Subcutaneous preadipocyte (primary cell): ENCODE measurements around a stretch of chr7.

GRCh38 chr7:151377543-151378061 is 32.2 kb downstream of the WDR86 start:
- CAGE, long polyA plus RNA, result no peak

GRCh38 chr7:151429643-151430254 is 10.2 kb downstream of the CRYGN start:
- CAGE, long polyA plus RNA, result no peak

GRCh38 chr7:151440726-151441069 is 757 bp upstream of the CRYGN start:
- CAGE, long polyA plus RNA, result no peak

DNA sequence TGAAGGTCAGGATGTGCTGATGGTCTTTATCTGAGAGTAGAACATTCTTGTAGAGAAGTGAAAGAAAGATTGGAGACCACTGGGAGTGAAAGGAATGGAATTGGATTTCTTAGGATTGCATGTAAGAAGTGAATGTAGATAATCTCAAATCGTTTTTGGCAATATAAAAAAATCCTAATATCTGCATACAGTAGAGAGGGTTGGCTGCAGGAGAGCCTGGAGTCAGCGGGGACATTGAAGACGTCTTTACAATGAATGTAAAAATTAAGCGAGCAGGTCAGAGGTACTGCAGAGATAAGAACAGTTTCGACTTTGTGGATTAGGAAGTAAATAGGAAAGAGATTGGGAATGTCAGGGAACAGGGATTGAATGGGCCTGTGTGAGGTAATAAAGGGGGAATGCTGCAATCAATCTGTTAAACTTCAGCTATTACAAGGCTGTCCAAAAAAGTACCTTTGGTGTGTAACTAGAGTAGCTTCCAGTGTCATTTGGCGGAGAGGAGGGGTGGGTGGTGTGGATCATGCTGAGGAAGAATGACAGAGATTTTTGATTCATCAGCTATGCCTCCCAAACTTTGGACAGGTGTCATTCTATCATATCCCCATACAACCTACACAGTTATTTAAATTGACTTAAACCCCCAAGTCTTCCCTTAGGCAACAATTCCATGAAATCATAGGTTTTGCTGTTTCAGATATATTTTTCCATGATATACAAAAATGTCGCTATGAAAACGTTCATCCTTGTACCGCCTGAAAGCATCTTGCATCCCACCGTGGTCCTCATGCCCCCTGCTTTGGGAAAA is 128.1 kb upstream of the RHEB start:
- CAGE, long polyA plus RNA, result no peak

DNA sequence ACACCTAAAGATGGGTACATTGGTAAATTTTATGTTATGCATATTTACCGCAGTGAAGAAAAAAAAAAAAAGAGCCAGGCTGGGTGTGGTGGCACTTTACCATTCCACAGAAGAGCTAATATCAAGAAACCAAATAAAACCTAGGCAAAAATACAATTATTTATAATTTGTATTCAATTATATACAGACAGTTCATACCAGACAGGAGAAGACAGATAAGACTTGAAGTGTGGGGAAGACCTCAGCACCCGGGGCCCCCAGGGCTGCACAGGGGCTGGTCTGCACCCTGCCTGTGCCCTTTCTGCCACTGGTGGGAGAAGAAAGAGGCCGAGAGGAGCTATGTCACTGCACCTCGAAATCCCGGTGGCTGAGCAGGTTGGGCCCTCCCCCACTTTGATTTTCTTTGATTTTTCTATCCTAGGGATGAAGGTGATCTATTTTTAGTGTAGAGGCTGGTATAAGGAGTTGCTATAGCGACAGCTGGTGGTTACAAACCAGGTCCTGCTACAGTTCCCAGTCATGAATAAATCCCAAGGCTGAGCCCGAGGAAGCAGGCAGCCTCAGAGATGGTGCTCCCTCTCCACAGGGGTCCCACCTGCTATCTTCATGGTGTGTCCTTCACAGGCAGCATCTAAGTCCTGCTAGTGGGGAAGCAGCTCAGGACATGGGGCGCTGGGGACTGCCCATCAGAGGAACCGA is 151.3 kb downstream of the PRKAG2 start:
- CAGE, long polyA plus RNA, result no peak

- CAGE, long polyA plus RNA, result no peak
These were observed 142.8 kb downstream of the PRKAG2 start for GRCh38 chr7:151733890-151734714.

- CAGE, long polyA plus RNA, result no peak
These were observed 131.6 kb downstream of the PRKAG2 start for GRCh38 chr7:151744905-151746194.

DNA sequence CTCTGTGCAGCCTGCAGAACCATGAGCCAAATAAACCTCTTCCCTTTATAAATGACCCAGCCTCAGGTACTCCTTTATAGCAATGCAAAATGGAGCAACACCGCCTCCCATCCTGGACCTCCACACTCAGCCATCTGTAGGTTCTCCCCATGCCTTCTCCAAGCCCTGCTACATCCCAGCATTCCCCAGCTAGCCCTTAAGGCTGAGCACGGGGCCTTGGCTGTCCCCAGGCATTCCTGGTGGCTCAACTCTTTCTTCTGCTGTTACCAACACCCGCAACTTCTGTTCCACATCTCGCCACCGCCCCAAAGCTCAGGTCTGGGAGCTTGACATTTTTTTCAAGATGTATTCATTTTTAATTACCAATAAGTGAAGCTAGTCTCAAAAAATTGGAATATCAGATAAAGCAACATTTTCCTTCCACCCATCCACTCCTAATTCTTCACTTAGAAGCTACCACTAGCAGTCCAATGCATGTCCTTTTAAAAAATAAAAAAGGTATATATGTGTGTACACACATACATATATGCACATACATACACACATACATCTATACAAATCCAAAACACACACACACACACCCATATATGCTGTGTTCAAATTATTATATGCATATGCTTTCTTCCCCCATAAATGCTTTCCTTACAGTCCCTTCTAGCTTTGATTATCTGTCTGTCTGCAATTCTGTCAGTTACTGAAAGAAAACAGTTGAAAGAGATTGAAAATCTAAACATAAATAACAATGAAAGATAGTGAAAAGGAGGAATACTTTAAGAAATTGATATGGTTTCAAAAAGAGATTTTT is 98.3 kb downstream of the PRKAG2 start:
- CAGE, long polyA plus RNA, result no peak

- CAGE, long polyA plus RNA, result no peak
These were observed 50.9 kb downstream of the PRKAG2 start for GRCh38 chr7:151825999-151826375.

- CAGE, long polyA plus RNA, result no peak
These were observed 22.7 kb downstream of the PRKAG2 start for GRCh38 chr7:151853930-151854804.

GRCh38 chr7:151867641-151867788 is 9.4 kb downstream of the PRKAG2 start:
- CAGE, long polyA plus RNA, result no peak

GRCh38 chr7:151992269-151992931 is 33.1 kb upstream of the GALNT11 start:
- CAGE, long polyA plus RNA, result no peak

GRCh38 chr7:152114479-152115307 is 89.2 kb downstream of the GALNT11 start:
- CAGE, long polyA plus RNA, result no peak

DNA sequence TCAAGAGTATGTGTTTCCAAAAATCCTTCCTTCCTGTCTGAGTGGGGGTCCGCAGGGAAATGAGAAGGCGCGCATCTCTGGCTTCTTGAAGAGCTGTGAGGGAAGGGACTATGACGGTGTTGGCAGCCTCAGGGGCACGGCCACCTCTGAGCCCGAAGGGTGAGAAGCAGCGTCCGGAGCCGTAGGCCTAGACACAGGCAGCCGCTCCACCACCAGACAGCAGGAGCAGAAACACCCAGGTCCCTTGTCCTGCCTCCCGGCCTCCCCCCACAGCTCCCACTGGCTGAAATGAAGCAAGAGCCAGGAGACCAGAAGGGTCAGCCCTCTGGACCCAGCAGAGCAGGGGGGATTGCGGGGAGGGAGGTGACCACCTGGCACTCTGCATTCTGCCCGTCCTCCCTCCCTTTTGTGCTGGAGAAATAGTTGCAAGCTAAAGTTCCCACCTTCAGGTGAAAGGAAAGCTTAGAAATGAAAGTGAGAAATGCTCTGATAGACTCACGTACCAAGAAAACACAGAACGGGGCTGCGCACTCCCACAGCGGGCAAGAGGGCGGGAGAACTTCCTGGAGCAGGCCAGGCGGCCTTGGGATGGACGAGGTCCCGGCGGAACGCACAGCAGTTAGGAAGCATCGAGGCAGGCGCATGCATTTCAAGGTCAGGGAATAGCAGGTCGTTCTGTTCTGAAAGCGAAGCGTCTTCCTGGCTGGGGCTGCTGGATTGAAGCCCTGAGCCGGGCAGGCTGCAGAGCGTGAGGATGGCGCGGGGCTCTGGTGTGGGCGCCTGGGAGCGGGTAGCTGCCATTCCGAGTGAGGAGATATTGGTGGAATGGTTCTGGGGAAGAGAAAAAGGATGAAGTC is 105.5 kb downstream of the GALNT11 start:
- CAGE, long polyA plus RNA, result no peak

- CAGE, long polyA plus RNA, result no peak
These were observed 35.3 kb upstream of the XRCC2 start for GRCh38 chr7:152711318-152711547.

DNA sequence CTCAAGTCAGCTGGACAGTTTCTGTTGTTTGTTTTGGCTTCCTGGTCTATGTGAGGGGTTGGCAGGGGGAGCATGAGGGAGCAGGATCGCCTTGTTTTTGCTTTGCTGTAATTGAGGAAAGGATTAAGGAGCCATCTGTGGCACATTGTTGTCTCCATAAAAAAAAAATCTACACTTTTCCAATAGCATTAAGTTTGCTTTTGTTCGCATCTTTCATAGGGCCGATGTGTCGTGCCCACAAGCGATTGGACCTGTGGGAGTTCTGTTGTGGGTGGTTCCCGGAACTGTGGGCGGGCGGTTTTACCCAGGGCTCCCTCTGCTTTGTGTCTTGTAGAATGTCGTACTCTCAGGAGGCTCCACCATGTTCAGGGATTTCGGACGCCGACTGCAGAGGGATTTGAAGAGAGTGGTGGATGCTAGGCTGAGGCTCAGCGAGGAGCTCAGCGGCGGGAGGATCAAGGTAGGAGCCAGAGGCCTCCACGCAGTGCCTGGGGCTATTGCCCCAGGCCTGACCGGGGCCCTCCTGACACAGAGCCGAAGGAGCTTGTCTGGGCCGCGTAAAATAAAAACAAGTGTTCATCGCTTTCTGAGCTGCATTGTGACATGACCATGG is 92.3 kb downstream of the ACTR3B start:
- CAGE, long polyA plus RNA, result no peak

- CAGE, long polyA plus RNA, result no peak
These were observed 645.3 kb downstream of the ACTR3B start for GRCh38 chr7:153404334-153405775.

DNA sequence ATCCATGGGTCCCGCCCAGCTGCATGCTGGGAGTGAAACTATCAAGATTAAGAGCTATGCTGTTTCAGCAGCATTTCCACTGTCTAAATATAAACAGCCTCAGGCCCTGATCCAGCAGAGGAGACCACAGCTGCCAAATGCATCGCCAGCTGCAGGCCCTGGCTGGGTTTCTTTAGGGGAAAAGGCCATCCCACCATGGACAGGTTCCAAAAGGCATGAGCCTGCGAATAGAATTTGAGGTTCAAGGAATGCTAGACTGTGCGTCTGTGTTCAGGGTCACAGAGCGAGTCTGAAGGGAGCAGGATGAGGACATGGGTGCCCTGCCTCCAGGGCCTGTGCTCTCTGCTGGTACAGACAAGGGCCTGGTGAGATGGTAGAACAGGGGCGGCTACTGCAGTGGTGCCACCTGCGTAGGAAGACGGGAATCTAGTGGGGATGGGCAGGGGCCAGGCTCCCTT is 411.3 kb downstream of the PAXIP1 start:
- CAGE, long polyA plus RNA, result no peak

GRCh38 chr7:154681366-154681800 is 321.5 kb downstream of the PAXIP1 start:
- CAGE, long polyA plus RNA, result no peak

GRCh38 chr7:154928349-154929028 is 74.4 kb downstream of the PAXIP1 start:
- CAGE, long polyA plus RNA, result no peak